GM23248 (cell line): ENCODE results near the gene NHLRC4.

- RAMPAGE, long total RNA = no peak
These were observed 1.8 kb upstream of the RHBDF1 start for GRCh38 chr16:74117-74763.

DNA sequence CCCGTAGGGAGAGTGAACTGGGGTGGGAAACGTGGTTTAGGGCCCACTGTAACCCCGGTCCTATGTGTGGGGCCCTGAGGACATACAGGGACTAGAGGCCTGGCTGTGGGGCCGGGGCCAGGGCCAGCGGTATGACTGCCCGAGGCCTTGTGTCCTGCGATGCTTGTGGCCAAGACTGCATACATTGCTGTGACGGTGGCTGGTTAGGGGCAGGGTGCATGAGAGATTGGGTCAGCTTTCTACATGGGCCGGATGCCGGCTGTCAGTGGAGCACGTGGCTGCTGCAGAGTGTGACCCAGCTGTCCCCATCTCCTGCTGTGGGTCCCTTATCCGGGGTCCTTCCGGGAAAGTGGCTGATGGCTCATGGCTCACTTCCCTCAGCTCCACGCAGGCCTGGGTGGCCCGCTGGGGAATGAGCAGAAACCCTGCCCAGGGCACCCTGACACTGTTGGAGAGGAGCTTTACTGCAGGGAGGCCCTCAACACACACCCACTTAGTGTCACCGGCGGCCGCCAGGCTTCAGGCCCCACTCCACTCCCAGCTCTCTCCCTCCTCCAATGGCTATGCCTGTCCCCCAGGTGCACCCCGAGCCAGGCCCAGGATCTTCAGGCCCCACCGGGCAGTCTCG, 712 bp upstream of the RGS11 start:
- RAMPAGE, long total RNA = no peak

- RAMPAGE, long total RNA = no peak
These were observed 2.2 kb upstream of the PGAP6 start for GRCh38 chr16:383662-384626.

DNA sequence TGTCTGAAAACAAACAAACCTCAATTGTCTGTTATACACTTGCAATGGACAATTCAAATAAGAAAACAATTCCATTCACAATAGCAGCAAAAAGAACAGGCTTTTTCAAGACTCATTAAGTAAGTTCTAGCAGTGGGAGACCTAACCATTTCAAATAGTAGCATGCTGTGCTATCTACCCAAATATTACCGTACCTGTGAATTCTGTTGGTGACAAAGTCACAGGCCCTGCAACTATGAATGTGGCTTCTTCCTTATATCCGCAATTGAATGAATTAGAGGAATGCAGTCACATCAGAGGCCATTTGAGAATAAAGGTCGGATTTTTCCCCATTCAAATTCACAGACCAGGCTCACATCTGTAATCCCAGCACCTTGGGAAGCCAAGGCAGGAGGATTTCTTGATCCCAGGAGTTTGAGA, 807 bp upstream of the NME4 start:
- RAMPAGE, long total RNA = no peak

GRCh38 chr16:398015-398597, 1.1 kb downstream of the NME4 start:
- RAMPAGE, long total RNA = no peak

GRCh38 chr16:410118-411083, 8.7 kb downstream of the DECR2 start:
- RAMPAGE, long total RNA = no peak

DNA sequence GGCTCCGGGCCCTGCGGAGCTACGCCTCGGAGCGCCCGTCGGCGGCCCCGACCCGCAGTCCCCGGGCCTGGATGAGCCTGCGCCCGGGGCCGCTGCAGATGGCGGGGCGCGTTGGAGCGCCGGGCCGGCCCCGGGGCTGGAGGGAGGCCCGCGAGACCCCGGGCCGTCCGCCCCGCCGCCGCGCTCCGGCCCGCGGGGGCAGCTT, 555 bp downstream of the RAB11FIP3 start:
- RAMPAGE, long total RNA = no peak

GRCh38 chr16:467082-467558, 41.7 kb downstream of the RAB11FIP3 start:
- RAMPAGE, long total RNA = no peak

DNA sequence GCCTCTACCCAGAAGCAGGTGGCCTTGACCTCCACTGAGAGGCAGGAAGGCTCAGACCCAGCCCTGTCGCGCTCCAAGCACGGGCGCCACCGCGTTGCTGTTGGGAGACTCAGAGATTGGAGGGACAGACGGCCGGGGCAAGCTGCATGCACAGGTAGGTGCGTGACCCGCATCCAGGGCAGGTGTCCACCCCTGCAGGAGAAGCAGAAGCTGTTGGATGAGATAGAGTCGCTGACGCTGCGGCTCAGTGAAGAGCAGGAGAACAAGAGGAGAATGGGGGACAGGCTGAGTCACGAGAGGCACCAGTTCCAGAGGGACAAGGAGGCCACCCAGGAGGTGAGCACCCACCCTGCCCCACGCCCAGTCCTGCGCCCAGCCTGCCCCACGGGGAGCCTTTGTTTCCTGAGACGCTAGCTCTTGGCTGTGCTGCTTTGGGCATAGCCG, 7.9 kb upstream of the CAPN15 start:
- RAMPAGE, long total RNA = no peak

DNA sequence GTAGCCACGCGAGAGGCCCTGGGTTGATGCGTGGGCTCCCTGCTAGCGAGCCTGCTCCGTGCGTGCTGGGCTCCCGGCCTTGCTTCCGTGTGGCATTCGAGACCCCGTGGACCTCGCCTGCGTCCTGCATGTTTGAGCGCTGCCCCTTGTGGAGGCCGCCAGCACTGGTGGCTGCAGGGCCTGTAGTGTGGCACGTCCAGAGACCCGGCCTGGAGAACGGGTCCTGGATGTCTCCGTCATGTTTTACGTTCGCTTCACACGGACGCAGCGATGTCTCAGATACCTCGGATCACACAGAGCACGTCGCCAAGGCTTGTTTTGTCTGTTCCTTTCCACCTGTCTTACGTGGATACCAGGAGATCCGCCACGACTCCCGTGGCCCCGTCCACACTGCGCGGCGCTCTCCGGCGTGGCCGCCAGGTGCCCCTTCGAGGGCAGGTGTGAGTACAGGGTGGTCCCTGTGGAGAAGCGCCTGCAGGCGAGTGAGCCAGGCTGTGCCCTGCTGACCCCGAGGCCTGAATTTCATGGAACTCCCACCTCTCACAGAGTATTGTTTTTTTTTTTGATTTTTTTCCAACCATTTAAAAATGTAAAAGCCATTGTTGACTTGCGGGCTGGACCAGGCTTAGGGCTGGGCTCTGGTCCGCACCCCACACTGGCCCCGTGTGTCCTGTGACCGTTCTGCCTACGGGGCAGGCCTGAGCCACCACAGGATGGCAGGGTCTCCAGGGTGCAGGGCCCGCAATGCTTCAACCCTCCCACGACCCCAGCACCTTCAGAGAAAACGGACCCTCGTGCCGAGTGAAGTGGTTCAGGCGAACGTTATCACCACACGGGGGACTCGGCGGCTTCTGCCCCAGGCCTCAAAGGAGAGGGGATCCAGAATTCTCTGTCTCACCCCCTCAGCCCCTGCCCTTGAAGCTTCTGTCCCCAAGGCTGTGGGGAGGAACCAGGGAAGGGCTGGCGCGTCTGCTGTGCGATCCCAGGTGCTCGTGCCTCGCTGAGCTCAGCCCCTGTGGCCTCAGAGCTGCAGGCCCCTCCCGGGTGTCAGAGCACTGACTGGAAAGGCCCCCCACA, 10.6 kb downstream of the CAPN15 start:
- RAMPAGE, long total RNA = no peak

DNA sequence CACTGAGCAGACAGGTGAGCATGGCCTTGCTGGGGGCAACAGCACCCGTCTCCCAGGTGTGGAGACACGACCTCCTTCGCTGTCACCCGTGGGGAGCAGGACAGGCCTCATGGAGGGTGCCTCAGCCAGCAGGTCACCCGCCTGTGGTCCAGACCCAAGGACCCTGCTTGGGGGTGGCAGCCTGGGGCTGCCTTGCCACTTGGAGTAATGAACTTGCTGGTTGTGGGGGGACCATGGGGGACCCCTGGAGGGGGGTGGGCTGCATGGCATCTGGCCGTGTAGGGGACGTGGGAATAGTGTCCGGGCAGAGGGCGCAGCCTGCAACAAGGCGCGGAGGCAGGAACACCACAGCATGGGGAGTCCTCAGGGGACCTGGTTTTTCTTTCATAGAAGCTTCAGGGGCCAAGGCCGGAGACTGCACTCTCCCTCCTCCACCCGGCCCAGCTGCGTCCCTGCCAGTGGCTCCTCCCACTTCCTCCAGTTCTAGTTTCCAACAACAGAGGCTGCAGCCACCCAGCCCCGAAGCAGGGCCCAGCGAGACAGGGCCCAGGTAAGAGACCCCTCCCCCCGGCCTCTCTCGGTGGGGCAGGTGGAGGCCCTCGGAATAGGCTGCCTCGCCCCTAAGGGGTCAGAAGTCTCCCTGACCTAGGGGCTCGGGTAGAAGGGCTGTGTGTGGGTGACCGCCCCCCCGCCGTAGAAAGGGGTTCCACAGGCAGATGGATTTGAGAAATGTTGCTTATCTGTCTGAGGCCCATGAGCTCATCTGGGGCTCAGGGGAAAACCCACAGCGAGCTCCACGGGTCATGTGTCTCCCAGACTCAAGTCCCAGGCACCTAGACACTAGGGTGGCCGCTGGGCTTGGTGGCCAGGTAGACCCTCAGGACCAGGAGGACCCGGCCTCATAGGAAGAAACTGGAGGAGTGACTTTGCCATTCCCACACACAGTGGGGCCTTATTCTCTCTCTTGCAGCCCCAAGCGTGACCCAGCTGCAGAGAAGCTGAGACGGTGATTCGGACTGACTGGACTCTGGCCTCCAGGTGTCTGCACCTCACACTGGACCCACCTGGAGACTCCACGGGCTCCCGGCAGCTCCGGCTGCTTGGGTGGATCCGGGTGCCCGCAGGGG, at the start of gene NHLRC4:
TSS of gene NHLRC4 (plus strand) at position 480 of the 1,127 bp plus-strand sequence.
- RAMPAGE, long total RNA = no peak

DNA sequence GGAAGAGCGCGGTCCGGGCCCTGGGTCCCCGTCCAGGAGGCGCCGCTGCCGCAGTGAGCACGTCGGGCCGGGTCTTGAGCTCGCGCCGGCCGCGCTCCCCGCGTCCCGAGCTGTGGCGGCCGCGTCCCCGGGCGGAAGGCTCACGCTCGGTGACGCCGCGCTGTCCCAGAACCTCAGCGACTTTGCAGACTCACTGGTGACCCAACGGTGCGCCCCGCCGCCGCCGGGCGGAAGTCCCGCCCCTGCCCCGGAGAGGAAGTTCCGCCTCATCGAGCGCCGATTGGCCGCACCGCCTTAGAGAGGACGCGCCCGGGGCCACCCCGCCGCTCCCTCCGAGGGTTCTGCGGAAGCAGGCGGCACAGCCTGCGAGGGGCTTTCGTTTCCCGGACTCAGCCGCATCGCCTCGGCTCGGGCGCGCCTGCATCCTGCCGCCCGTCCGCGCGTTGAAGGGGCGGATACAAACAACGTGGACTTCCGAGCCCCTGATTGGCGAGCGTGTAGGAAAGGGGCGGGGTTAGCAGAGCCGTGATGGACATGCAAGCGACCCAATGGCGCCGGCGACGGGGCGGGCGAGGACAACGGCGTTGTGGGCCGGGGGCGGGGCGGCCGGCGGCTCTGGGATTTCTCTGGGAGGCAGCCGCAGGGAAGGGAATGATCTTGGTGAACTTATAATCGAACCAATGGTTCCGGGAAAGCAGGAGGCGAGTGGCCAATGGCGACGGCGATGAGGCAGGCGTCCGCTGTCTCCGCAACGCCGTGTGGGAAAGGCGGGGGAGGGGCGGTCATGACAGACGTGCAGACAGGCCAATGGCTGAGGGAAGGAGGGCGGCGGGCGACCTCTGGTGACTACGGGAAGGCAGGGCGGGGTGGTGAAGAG, 577 bp upstream of the RAB40C start:
- RAMPAGE, long total RNA = no peak

DNA sequence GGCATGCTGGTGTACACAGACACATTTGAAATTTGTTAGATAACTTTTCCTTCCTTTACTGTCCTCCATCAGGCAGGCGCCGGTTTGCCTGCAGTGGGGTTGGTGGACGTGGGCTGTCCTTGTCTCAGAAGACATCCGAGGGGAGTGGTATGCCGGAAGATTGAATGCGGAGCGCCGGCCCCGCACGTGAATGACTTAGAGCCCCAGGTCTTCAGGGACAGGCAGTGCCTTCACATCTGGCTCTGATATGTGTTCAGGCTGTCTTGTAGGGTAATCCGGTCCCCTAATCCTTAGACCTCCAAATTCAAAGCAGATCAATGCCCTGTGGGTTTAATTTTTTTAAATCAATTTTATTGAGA, 13.4 kb downstream of the RAB40C start:
- RAMPAGE, long total RNA = no peak

GRCh38 chr16:637185-637424, 1.0 kb upstream of the METTL26 start:
- RAMPAGE, long total RNA = no peak

DNA sequence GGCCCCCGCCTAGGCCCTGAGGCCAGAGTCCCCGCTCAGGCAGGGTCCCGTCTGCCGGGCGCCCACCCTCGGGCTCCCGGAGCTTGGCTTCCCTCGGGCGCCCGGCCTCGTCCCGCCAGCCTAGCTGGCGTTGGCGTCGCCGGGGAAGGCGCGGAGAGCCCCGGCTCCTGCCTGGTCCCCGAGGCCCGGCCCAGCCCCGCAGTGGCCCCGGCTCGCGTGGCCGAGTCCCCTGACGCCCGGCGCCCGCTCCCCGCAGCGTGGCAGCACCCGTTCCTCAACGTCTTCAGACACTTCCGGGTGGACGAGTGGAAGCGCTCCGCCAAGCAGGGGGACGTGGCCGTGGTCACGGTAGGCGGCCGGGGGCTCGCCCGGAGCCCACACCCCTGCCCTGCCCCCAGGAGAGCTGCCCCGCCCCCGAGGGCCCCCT, 355 bp downstream of the WDR90 start:
- RAMPAGE, long total RNA = no peak

DNA sequence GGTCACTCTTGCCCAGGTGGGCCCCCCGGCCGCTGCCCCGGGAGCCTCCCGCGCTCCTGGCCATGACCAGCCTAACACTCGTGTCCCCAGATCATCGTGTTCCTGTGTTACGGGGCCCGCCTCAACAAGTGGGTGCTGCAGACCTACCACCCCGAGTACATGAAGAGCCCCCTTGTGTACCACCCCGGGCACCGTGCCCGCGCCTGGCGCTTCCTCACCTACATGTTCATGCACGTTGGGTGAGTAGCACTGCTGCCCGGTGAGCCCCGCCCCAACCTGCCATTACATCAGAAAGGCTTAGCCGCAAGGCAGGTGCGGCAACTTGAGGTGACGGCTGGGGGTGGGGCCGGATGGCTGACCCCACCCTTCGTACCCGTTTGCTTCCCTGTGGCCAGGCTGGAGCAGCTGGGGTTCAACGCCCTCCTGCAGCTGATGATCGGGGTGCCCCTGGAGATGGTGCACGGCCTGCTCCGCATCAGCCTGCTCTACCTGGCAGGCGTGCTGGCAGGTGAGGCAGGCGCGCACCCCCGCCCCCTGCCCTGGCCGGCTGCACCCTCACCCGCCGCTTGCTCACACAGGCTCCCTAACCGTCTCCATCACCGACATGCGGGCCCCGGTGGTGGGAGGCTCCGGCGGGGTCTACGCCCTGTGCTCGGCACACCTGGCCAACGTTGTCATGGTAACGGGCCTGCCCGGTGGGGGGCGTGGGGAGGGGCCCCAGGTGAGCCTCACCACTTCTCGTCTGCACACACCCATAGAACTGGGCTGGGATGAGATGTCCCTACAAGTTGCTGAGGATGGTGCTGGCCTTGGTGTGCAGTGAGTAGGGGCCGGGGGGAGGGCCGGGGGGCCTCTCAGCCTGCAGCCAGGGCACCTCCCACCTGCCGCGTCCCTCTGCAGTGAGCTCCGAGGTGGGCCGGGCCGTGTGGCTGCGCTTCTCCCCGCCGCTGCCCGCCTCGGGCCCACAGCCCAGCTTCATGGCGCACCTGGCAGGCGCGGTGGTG, 1.7 kb downstream of the RHBDL1 start:
- RAMPAGE, long total RNA = no peak

DNA sequence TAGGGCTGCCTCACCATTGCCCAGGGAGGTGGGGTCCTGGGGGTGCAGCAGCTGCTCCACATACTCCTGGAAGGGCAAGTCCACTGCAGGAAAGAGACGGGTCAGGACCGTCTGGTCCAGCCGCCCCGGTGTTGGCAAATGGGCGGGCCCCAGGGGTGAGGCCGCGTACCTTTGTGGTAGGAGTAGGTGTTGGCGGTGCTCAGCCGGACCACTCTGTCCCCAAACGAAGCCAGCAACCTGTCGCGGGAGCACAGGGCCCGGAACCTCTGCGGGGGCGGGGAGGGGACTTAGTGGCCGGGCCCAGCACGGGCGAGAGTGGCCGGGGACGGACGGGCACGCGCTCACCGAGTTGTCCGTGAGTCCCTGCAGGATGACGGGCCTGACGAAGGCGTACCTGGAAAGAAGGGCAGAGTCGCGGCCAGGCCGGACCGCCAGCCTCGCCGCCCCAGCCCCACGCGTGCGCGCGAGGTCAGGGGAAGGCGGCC, 576 bp downstream of the JMJD8 start:
- RAMPAGE, long total RNA = no peak

DNA sequence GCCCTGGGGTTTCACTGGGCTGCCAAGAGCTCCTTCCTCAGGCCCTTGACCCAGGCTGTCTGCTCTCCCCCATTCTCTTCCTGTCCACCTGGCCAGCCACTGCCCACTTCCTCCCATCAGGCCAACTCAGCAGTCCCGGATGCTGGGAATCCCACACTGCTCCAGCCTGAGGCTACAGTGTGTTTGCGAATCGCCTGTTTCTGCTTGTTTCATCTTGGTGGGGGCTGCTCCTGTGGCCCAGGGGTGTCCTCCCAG, 865 bp upstream of the METRN start:
- RAMPAGE, long total RNA = no peak

GRCh38 chr16:716793-717714, 2.1 kb downstream of the METRN start:
- RAMPAGE, long total RNA = no peak

GRCh38 chr16:739886-740520, 794 bp downstream of the CIAO3 start:
- RAMPAGE, long total RNA = no peak